Prostate gland (tissue), 2 donors: ENCODE measurements around a stretch of chr3.

DNA sequence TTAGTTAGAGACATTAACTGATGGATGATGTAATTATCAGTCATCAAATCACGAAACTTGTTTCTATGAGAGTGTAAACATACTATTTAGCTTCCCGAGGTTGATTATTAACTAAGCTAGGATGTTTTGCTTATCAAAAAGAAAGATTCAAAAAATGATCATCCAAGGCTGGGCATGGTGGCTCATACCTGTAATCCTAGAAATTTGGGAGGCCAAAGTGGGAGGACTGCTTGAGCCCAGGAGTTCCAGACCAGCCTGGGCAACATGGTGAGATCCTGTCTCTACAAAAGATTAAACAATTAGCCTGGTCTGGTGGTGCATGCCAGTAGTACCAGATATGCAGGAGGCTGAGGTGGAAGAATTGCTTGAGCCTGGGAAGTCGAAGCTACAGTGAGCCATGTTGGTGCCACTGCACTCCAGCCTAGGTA, 10.7 kb downstream of the RPL15 start:
- PRO-cap, result no peak
- RAMPAGE, long total RNA, 2 experiments, result no peak in any of the 2 experiments

DNA sequence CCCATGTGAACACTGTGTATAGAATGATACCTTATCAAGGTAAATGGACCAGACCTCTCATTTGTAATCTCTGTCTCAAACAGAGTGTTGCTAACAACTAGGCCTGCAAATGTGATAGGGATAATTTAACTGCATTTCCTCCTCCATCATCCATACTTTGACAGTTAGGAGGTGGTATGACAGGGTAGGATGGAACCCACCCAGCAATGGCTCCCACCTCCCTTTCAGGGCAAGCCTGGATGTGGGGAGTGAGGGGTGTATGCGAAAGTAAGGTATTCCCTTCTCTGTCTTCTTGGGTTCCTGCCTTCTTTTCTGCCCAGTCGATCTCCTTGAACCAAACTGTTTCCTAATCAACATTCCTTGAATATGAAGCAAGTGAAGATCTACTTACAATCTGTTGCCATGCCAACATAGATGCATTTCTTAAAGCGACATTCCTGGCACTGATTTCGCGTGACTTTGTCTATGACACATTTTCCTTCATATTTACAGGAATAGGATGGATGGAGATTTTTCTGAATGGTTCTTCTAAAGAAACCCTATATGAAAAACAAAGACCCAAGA, 201.3 kb downstream of the NR1D2 start:
- PRO-cap, result no peak
- RAMPAGE, long total RNA, 2 experiments, result no peak in any of the 2 experiments

- PRO-cap, result no peak
- RAMPAGE, long total RNA, 2 experiments, result no peak in any of the 2 experiments
These were observed 222.3 kb downstream of the NR1D2 start for GRCh38 chr3:24167391-24167770.

- PRO-cap, result no peak
- RAMPAGE, long total RNA, 2 experiments, result no peak in any of the 2 experiments
These were observed 182.8 kb downstream of the THRB start for GRCh38 chr3:24311651-24312535.

- PRO-cap, result no peak
- RAMPAGE, long total RNA, 2 experiments, result no peak in any of the 2 experiments
These were observed 43.1 kb downstream of the THRB start for GRCh38 chr3:24451391-24452118.

GRCh38 chr3:24489873-24490724, 4.6 kb downstream of the THRB start:
- PRO-cap, result no peak
- RAMPAGE, long total RNA, 2 experiments, result no peak in any of the 2 experiments

- PRO-cap, result no peak
- RAMPAGE, long total RNA, 2 experiments, result no peak in any of the 2 experiments
These were observed 413.9 kb upstream of the THRB start for GRCh38 chr3:24908590-24908903.

GRCh38 chr3:25426173-25426754, 1.8 kb upstream of the RARB start:
- PRO-cap, result no peak
- RAMPAGE, long total RNA, 2 experiments, result no peak in any of the 2 experiments

DNA sequence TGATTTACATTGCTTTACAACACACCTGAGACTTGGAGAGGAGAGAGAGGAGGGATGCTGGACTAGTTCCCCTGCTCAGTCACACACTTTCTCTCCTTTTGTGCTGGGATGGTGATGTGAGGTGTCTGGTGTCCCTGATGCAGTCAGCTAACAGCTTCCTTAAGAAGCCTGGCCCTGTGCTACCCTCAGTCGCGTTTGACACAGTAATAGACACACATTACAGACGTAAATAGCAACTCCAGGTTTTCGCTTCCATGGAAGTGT, 58.8 kb downstream of the RARB start:
- PRO-cap, result no peak
- RAMPAGE, long total RNA, 2 experiments, result no peak in any of the 2 experiments

GRCh38 chr3:25592143-25592986, 72.3 kb downstream of the TOP2B start:
- PRO-cap, result no peak
- RAMPAGE, long total RNA, 2 experiments, result no peak in any of the 2 experiments

- PRO-cap, result no peak
- RAMPAGE, long total RNA, 2 experiments, result no peak in any of the 2 experiments
These were observed 121.6 kb downstream of the OXSM start for GRCh38 chr3:25911378-25911969.

GRCh38 chr3:27319810-27320645, 49.2 kb downstream of the NEK10 start:
- PRO-cap, result bidirectional peak, plus-strand start at chr3:27320290, minus-strand start at chr3:27319930
- RAMPAGE, long total RNA, 2 experiments, result no peak in any of the 2 experiments

GRCh38 chr3:27394326-27395000, 25.3 kb upstream of the NEK10 start:
- PRO-cap, result no peak
- RAMPAGE, long total RNA, 2 experiments, result no peak in any of the 2 experiments

DNA sequence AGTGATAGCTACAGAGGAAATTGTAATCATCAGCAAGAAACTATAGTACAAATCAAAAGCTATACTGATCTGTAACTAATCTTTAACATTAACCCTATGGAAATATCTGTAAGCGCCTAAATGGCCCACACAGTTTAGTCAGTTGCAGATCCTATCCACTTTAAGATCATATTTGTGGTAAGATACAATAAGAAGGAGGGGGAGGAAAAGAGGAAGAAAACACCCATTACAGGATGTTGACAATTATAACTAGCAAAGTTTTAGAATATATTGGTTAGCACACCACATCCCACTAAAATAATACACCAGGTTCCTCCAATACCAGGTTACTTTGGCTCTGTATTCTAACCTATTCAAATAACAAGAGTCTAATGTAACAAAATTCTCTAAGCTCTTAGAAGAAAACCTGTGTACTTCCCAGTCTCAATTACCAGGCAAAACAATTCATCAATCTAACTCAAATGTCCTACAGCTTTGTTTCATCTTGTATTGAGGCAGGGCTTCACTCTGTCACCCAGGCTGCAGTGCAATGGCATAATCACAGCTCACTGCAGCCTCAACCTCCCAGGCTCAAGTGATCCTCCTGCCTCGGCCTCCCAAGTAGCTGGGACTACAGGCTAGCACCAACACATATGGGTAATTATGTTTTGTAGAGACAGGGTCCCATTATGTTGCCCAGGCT, 4.3 kb downstream of the SLC4A7 start:
- PRO-cap, result no peak
- RAMPAGE, long total RNA, 2 experiments, result no peak in any of the 2 experiments

GRCh38 chr3:27533029-27533590, 48.9 kb upstream of the SLC4A7 start:
- PRO-cap, result no peak
- RAMPAGE, long total RNA, 2 experiments, result no peak in any of the 2 experiments

DNA sequence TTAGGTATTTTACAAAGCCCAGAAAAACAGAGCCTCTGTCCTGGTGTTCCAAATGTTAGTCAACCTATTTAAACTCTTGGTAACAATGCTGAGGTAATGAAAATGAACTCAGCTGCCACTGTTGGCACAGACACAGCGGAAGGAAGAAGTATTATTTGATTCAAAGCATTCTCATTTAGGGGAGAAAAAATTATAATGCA, 51.2 kb upstream of the SLC4A7 start:
- PRO-cap, result no peak
- RAMPAGE, long total RNA, 2 experiments, result no peak in any of the 2 experiments

DNA sequence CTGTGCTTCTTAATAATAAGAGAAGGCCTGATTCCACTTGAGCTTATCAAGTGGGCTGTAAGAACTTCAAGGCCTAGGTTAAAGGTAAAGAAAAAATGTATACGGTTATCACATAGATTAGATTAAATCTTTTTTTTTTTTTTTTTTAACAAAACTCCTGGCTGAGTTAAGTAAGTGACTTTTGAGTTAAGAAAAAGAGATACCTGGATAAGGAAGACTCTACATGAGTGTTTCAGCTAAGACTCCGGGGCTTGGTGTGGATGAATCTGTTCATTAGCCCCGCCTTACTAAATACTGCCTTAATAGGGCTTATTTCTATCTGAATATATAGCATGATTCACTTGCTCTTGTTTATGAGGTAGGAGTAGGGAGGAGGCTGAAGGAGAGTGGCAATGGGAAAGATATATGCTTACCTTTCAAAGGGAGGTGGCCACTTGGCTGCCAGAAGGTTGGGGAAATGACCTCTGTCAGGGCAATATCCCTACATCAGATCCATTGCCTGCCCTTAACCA, 80.4 kb downstream of the EOMES start:
- PRO-cap, result no peak
- RAMPAGE, long total RNA, 2 experiments, result no peak in any of the 2 experiments

DNA sequence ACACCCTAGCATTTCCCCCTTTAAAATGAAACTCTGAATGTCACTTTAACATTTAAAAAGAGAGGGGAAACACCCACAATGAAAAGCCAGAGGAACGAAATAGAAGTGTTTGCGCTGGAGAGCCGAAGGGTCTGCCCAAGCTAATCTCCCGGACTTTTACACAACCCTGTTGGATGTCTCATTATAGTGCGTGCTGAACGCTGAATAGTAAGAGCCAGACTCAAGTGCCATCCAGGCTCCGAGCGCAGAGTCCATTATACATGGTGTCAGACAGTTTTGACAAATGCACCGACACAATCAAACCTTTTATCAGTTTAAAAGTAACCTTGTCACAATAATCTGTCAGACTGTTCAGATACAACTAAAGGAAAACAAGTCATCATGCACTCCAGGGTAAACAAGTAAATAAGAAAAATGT, 159.7 kb downstream of the RBMS3 start:
- PRO-cap, result no peak
- RAMPAGE, long total RNA, 2 experiments, result no peak in any of the 2 experiments

- PRO-cap, result no peak
- RAMPAGE, long total RNA, 2 experiments, result no peak in any of the 2 experiments
These were observed 634.9 kb upstream of the TGFBR2 start for GRCh38 chr3:29971493-29971947.

GRCh38 chr3:30227913-30228372, 378.5 kb upstream of the TGFBR2 start:
- PRO-cap, result no peak
- RAMPAGE, long total RNA, 2 experiments, result no peak in any of the 2 experiments